Metastatic Breast Carcinoma in the Brain (tissue), 10 donors: ENCODE results near the genes YBX2, ZBTB4 and ATP1B2.

- PRO-cap, 10 experiments, result no peak in any of the 10 experiments
Measured at GRCh38 chr17:7015228-7016073, 869 bp downstream of the C17orf49 start.

DNA sequence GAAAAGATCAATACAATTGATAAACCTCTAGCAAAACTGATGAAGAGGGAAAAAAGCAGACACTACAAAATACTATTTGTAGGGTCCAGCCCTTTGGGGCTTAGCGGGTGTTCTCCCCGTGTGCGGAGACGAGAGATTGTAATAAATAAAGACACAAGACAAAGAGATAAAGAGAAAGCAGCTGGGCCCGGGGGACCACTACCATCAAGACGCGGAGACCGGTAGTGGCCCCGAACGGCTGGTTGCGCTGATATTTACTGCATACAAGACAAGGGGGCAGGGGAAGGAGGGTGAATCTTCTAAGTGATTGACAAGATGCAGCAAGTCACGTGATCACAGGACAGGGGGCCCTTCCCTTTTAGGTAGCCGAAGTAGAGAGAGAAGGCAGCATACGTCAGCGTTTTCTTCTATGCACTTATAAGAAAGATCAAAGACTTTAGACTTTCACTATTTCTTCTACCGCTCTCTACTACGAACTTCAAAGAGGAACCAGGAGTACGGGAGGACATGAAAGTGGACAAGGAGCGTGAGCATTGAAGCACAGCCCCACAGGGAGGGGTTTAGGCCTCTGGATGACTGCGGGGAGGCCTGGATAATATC lies 11.3 kb upstream of the CLEC10A start:
- PRO-cap, 10 experiments, result peak in 2 of 10 experiments; most common minus-strand start position 259 of the sequence (in 2)

GRCh38 chr17:7095548-7096115 lies 15.6 kb upstream of the CLEC10A start:
- PRO-cap, 10 experiments, result no peak in any of the 10 experiments

GRCh38 chr17:7237837-7238864 lies 1.1 kb downstream of the PHF23 start:
- PRO-cap, 10 experiments, result peak in 10 of 10 experiments; most common plus-strand start chr17:7237940 (in 10); most common minus-strand start chr17:7238572 (in 2)

- PRO-cap, 10 experiments, result no peak in any of the 10 experiments
Measured at GRCh38 chr17:7260061-7260489, 2.2 kb downstream of the CLDN7 start.

DNA sequence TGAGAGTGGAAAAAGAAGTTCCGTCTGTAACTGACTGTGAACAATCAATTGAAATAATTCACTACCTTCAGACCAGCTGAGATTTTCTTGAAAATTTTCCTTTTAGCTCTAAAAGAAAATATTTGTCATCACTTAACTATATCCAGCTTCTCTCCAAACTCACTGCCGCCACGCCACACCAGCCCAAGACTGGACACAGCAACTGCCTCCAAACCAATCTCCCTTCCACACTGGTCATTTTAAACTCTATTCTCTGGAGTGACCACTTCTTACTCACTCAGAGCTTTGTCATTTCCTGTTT lies 3.8 kb upstream of the CLDN7 start:
- PRO-cap, 10 experiments, result no peak in any of the 10 experiments

DNA sequence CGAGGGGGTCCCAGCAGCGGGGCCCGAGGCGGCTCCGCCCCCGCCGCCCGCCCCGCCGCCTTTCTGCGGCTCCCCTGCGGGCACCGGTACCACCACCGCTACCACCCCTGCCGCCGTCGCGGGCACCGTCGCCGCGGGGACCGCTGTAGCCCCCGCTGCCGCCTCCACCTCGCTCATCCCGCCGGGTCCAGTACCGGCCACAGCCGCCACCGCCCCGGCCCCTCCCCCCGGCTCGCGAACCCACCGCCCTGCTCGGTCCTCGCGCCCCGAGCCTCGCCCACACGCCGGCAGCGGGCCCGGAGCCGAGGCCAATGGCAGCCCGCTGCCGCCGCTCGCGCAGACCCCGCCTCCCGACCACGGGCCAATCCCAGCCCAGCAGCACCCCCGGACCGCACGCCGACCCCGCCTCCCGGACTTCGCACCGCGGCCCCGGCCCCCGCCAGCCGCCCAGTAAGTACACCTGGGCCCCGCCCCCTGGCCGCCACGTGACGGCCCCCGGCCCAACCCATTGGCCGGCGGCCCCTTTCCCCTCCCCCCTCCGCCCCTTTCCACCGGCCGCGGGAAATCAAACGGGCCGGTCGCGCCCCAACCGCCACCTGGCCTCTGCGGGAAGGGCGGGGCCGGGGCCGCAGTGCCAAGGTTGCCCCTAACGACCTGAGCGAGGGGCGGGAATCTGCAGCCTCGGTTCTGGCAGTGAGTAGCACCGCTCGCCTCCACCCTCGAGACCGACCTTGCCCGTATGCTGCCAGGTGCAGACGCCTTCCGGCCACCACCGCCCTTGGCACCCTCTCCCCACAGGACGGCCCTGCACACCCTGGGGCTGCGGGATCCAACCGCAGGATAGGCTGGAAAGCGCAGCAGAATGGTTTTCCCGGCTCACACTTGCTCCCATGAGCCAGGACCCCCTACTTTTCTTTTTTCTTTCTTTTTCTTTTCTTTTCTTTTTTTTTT lies at the start of gene YBX2:
YBX2 (minus strand) TSS at position 316 of the 951 bp plus-strand sequence.
- PRO-cap, 10 experiments, result peak in 9 of 10 experiments; most common plus-strand start position 678 of the sequence (in 3); most common minus-strand start position 289 of the sequence (in 4)

DNA sequence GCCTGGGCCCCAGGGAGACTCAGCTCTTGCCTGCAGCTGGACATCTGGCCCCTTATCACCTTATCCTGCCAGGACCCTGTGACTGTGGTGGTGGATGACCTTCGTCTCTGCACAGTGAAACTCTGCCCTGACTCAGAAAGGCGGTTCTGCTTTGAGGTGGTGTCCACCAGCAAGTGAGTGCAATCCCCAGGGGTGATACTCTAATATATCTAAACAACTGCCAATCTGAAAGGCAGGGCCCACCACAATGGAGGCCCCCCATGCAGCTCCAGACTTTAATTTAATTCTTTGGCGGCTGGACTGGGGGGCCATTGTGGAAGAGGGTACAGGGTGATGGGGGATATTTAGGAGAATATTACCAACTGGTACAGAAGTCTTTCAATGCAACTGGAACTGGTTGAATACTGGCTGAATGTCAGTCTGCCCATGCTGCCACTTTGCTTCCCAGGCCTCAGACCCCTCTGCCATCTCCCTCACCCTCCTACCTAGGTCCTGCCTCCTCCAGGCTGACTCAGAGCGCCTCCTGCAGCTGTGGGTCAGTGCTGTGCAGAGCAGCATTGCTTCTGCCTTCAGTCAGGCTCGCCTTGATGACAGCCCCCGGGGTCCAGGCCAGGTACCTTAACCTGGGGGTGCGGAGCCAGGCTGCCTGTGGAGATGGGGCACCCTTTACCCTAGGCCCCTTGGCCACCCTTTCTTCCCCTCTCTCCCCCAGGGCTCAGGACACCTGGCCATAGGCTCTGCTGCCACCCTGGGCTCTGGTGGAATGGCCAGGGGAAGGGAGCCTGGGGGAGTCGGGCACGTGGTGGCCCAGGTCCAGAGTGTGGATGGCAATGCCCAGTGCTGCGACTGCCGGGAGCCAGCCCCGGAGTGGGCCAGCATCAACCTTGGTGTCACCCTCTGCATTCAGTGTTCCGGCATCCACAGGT lies 5.4 kb upstream of the KCTD11 start:
- PRO-cap, 10 experiments, result no peak in any of the 10 experiments

GRCh38 chr17:7458818-7459473 lies 14.1 kb downstream of the CHRNB1 start:
- PRO-cap, 10 experiments, result no peak in any of the 10 experiments

GRCh38 chr17:7478875-7479912 lies at the start of gene ZBTB4:
ZBTB4 (minus strand) TSS chr17:7479631.
- PRO-cap, 10 experiments, result peak in 10 of 10 experiments; most common plus-strand start chr17:7479709 (in 5); most common minus-strand start chr17:7479581 (in 9)

DNA sequence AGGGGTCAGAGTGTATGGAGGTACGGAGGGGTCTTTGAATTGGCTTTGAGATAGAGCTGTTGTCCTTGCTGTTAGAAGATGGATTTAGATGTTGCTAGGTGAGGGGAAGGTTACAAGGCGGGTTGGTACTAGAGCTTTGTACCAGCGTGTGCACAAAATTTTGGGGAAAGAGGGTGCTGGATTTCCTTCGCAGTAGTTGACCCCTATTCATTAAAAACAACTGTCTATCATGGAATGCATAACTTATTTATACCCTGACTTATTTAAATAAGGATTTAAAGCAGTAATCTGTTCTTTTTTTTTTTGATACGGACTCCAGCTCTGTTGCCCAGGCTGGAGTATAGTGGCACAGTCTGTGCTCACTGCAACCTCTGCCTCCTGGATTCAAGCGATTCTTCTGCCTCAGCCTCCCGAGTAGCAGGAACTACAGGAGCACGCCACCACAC lies 9.7 kb downstream of the SLC35G6 start:
- PRO-cap, 10 experiments, result no peak in any of the 10 experiments

- PRO-cap, 10 experiments, result no peak in any of the 10 experiments
Measured at GRCh38 chr17:7502407-7503570, 21.5 kb downstream of the SLC35G6 start.

GRCh38 chr17:7504650-7504996 lies 23.4 kb downstream of the SLC35G6 start:
- PRO-cap, 10 experiments, result no peak in any of the 10 experiments

- PRO-cap, 10 experiments, result no peak in any of the 10 experiments
Measured at GRCh38 chr17:7565116-7565344, 3.3 kb downstream of the SENP3 start.

- PRO-cap, 10 experiments, result peak in 9 of 10 experiments; most common plus-strand start chr17:7573891 (in 3); most common minus-strand start chr17:7573781 (in 5)
Measured at GRCh38 chr17:7573122-7574084, 778 bp downstream of the EIF4A1 start.

- PRO-cap, 10 experiments, result no peak in any of the 10 experiments
Measured at GRCh38 chr17:7631990-7632198, 2.0 kb downstream of the SHBG start.

GRCh38 chr17:7650167-7651036 lies at the start of gene ATP1B2:
ATP1B2 (plus strand) TSS chr17:7650926.
- PRO-cap, 10 experiments, result peak in 9 of 10 experiments; most common plus-strand start chr17:7650926 (in 9)

GRCh38 chr17:7836218-7837315 lies 2.5 kb downstream of the KDM6B start:
- PRO-cap, 10 experiments, result peak in 10 of 10 experiments; most common plus-strand start chr17:7836455 (in 10); most common minus-strand start chr17:7836337 (in 9)

DNA sequence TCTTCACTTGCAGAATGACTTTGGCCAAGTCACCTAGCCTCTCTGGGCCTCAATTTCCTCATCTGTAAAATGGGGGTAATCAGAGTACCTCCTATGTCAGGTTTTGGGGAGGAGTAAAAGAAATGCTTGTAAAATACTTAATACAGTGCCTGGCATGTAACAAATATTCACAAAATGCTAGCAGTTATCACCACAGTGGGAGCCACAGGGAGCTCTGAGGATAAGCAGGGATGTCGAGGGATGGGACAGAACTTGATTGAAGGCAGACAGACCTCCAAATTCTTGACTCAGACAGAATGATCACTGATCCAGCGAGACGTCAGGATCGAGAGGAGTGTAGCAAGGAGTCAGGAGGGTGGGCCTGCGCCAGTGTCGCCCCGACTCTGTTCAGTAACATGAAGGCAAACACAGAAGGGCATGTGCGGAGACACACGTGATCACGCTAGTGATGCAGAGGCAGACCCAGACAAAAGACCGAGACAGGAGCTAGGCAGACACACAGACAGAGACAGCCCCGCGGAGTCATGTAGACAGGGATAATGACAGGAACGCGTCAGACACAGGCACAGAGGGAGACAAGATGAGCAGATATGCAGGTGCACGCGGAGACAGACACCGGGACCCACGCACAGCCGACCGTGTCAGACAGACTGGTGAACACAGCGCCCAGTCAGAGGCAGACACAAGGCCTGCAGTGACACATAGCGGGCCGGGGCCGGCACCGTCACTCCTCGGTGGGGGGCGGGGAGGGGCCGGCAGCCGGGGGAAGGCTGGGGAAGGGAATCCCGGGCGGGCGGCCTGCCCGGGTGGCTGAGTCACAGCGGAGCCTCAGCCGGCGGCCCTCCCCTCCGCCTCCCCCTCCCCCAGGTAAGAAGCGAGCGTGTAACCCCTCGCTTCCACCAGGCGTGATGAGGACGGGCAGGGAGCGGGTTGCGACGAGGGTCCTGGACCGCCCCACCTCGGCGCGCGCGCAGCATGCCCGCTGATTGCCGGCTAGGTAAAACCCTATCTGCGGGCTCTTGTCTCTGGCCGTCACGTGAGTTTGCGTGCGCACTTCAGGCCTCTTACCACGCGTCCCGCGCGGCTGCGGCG lies 7.4 kb downstream of the KDM6B start:
- PRO-cap, 10 experiments, result peak in 10 of 10 experiments; most common plus-strand start position 497 of the sequence (in 9); most common minus-strand start position 696 of the sequence (in 8)

GRCh38 chr17:7844801-7845298 lies 10.0 kb upstream of the TMEM88 start:
- PRO-cap, 10 experiments, result peak in 10 of 10 experiments; most common plus-strand start chr17:7844985 (in 4); most common minus-strand start chr17:7844828 (in 3)